ENCODE results near the gene NT5DC2.

DNA sequence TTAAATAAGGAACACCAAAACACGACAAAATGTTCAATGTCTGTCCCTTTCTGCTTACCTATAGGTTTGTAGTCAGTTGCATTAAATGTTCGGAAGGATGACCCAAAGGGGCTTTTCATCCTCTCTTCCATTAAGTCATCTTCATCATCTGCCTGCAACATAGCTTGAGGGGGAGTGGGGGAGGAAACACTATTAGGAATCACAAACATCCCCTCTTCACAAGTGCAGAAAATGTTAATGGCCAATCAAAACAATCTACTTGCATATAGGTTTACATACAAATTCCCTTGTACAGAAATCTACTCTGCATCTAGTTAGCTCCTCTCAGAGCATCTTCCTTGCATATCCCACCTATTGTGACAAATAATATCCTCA, 22.1 kb downstream of the RBM15B start:
- PRO-cap: no peak

DNA sequence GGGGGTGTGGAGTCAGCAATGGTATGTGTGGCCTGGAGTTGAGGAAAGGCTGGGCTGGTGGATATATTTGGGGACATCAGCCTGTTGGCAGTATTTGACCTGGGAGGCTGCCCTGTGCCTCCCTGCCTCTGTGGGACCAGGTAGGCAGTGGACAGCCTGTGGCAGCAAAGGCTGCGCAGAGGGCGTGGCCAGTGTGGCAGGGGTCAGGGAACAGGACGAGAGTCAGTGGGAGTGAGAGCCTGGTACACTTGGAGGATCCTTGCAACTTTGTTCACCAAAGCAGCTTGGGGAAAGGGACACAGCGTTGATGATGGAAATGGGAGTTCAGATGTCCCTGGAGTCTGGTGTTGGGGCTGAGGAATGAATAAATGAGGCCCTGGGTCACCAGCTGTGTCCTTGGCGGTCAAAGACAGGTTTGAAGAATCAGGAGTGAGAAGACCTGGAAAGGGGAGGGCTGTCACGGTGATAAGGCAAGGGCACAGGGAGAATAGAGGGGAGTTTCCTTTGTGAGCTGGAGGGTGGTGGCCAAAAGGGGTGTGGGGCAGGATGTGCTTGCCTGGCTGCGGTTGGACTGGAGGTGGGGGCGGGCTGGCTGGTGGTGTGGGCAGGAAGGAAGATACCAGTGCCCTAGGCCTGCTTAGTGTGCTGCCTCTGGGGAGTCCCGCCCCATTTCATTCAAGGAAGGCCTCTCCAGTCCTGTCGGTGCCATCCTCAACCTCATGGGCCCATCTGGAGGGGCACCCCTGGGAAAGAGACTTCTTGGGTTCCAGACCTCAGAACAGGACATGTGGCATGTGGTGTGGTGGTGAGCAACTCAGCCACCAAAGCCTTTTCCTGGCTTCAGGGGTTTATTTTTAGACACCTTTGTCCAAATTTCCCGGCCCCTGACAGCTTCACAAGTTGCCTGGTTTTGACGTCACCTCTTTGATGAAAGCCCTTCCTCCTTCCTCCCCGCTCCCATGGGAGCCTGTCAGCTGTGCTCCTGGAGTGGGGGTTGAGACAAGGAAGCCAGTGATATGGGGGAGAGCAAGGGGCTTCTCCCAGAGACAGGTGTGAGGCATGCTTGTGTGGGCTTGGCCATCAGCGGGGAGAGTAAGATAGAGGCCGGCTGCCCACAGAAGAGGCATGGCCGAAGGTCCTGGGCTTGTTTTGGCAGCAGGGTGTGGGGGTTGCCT, 15.4 kb downstream of the TEX264 start:
- PRO-cap: unidirectional peak, plus-strand start at position 678 of the sequence

DNA sequence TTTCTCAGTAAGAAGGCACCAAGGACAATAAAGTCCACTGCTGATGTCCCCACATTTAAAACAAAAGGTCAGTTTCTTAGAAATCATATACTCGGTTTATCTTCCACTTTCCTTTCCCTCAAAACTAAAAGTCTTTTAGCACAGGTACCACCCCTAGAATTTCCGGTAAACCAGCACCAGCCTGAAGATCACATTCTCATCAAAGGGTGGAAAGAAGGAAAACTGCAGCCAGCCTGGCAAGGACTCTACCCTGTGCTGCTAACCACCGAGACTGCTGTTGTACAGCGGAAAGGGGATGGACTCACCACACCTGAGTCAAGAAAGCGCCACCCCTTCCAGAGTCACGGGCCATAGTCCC, 3.2 kb downstream of the IQCF1 start:
- PRO-cap: no peak

DNA sequence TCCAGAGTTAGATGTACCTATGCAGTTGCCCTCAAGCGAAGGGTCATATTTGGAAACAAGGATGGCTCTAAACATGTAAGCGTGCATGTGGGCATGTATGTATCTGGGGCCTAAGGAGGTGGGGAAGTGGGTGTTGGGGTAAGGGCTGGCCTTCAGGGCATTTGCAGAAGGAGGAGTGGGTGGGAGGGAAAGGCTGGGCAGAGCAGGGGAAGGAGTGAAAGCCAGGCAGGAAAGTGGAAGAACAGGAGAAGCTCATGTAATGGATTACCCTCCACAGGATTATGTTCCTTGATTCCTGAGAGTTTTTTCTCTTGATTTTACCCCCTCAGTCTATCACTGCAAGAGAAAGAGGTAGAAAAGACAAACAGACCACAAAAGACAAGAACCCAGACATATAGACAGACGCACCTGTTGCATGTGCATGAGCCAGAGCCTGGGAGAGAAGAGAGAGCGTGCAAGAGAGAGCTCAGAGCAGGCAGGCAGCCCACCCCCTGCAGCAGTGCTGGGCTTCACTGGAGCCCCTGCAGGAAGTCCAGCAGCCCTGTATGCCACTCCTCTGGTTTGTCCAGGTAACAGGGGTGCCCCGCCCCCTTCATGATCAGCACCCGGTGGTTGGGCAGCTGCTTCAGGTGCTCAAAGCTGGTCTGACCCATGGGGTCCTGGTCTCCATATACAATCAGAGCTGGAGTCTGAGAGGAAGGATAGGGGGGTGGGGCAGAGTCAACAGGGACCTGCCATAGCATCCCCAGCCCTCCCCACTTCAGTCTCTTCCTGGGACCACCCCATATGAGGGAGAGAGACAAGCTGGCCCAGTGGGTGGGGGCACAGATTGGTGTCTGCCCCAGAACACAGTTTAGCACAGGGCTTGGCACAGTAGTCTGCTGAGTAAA, 1.9 kb upstream of the PCBP4 start:
- PRO-cap: no peak

DNA sequence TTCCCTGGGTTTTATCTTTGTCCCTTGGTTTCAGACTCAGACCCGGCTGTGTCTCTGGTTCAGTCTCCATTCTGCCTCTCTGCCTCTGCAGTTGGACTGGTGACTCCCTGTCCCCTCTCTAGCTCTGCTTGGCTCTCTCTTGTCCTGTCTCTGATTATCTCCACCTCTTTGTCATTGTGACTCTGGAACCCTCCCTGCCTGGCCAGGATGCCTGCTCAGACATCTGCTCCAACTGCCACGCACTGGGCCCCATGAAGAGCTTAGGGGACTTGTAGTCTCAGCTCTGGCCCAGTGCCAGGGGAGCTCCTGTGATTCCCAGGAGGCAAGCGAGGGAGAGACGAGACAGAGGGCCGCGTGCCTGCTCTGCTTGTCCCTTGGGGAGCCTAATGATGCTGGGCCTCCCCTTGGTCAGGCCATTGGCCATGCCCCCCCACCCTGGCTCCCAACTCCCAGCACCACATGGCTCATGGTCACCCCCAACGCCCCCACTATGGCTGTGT, 26.2 kb upstream of the RPL29 start:
- PRO-cap: no peak

- PRO-cap: no peak
Measured at GRCh38 chr3:52088355-52089102, 32.2 kb upstream of the DUSP7 start.

DNA sequence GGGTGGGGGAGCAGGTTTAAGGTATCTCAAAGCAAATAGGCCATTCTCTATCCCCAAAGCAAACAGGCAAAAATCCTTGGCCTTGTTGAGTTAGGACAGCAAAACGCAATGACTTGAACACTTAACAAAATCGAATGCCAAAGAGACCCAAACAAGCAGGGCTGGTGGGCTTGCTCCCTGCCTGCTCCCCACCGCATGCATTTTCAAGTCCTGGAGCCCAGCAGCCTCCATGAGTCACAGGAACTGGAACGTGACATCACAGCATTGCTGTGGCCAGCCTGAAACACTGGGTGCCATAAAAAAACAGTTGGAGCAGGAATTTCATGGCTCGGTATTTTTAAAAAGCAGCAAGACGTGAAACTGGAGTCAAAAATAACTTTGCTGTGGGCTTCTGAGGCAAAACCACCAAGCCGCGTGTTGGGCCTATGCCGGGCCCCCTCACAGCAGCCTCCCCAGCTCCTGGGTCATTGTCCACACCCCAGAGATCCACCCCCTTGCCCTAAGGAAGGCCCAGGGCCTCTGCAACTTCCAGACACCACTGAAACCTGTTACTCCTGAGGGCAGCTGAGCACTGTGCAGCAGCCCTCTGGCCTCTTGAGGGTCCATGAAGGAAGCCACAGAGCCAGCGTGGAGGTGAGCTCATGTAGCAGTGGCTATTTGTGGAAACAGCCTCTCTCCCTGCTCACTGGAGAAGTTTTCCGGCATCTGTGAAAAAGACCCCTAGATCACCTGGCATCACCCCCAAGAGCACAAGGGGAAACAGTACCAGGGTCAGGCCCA, 33.8 kb upstream of the DUSP7 start:
- PRO-cap: no peak

- PRO-cap: no peak
Measured at GRCh38 chr3:52198929-52199792, 1.2 kb downstream of the ALAS1 start.

DNA sequence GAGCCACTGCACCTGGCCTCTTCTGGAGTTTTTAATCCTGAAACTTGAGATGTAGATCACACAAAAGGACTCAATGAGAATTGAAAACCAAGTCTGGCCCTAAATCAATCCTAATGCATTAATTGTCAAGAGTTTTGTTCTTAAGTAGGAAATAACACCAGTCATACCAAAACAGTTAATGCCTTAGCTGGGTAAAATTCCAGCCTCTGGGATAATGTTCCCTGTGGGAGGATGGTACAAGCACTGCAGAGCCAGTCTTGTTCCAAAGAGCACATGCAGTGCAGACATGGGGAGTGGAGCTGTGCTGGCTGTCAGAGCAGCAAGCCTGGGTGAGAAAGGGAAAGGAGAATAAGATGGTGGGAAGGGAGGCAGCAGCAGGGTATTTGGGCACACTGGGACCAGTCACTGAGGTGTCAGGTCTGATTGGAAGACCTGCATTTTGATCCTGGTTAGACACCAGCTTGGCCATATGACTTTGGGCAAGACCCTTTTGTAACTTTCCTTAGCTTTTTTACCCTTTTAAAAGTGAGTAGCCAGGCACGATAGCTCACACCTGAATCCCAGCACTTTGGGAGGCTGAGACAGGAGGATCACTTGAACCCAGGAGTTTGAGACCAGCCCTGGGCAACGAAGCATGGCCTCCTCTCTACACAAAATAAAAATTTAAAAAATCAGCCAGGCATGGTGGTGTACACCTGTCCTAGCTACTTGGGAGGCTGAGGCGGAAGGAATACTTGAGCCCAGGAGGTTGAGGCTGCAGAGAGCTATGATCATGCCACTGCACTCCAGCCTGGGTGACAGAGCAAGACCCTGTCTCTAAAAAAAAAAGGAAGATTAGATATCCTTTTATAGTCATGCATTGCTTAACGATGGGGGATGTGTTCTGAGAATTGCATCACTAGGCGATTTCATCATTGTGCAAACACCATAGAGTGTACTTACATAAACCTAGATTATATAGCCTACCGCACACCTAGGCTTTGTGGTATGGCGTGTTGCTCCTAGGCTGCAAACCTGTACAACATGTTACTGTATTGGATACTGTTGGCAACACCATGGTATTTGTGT, 12.3 kb downstream of the ALAS1 start:
- PRO-cap: no peak

DNA sequence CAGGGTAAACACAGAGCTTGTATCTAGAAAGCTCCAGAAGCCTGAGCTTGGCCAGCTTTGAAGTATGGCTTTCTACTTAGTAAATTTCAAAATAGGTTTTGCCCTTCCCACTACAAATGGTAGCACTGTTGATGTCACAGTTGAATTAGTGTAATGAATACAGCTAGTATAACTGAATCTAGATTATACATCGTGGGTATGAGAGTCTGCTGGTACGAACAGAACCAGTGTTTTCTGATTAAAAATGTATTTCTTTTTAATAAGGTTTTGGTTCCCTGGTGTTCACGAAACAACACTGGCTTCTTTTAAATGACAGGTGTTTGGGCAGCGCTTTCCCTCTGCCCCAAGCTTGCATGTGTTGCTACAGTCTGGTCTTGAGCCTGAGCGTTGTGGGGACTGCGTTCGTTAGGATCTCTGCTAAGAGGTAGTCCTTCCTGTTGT, 13.6 kb downstream of the TLR9 start:
- PRO-cap: no peak

DNA sequence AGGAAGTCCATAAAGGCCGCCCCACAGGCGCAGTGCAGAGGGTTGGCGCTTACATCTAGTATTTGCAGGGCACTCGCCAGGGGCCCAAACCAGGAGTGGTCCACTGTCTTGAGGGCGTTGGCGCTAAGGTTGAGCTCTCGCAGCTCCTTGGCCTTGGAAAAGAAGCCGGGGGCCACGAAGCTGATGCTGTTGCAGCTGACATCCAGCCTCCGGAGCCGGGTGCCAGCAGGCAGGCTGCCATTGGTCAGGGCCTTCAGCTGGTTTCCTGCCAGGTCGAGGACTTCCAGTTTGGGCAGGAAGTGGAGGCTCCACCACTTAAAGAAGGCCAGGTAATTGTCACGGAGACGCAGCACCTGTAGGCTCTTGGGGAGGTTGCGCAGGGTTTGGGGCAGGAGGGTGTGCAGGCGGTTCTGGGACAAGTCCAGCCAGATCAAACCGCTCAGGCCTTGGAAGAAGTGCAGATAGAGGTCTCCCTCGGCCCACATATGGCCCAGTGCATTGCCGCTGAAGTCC, 3.4 kb downstream of the TLR9 start:
- PRO-cap: no peak

GRCh38 chr3:52276956-52278024, 1.2 kb downstream of the WDR82 start:
- PRO-cap: bidirectional peak, plus-strand start at chr3:52277820, minus-strand start at chr3:52277701

- PRO-cap: no peak
Measured at GRCh38 chr3:52387997-52388752, 21.6 kb downstream of the BAP1 start.

- PRO-cap: no peak
Measured at GRCh38 chr3:52433330-52434474, 11.2 kb downstream of the SEMA3G start.

DNA sequence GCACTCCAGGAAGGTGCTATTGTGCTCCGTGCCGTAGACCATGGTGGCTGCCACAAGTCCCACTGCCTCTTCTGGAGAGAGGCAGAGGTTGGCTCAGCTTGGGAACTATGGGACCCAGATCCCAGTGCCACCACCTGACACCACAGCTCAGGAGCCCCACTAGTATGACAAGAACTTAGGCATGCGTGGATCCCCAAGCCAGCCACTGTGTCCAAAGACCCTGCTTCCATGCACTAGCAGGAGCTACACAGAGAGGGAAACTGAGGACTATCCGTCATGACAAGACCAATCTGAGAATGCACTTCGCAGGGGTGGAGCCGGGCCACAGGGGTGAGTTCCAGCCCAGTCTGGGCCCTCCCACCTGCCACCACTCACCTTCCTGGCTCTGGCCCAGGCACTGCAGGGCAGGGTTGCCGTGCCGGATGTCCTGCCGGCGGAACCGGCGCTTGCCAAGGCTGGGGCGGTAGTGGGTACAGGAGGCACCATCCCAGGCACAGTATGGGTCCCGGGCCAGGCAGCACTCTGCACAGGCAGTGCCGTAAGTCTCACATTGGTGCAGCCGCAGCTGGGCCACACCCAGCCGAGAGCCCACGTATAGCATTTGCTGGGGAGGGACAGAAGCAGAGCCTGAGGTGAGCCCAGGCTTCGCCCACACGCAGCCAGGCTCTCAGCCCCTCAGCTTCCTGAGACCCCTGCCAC, 7.2 kb downstream of the SEMA3G start:
- PRO-cap: no peak

DNA sequence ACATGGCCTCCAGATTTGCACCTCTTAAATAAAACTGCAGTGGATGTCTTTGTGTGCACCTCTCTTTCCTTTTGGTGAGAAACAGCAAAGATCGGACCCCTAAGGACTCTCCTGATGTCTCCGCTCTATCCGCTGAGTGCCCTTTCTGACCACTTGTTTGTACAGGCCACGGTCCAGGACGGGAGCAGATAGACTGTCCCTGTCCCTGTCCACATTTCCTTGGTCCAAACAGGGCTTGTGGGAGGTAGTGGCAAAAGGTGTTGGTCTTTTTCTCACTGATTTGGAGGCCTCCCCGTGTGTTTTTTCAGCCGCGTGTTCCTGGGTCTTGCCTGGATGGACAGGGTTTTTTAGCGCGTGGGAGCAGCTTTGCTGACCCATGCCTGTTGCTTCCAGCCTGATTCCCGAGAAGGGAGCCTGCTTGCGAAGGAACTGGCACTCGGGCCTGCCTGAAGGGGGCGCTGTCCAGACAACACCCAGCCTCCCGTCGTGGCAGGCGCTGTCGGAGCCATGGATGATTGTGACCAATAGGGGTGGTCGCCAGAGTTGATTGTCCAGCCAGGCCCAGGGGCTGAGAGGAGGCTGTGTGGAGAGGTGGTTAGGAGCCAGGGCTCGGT, 13.2 kb upstream of the STAB1 start:
- PRO-cap: no peak

- PRO-cap: no peak
Measured at GRCh38 chr3:52530729-52531467, 2.8 kb downstream of the NT5DC2 start.

GRCh38 chr3:52533055-52533928, at the start of gene NT5DC2:
NT5DC2 (minus strand) TSS chr3:52533857.
- PRO-cap: bidirectional peak, plus-strand start at chr3:52533239, minus-strand start at chr3:52533137; bidirectional peak, plus-strand start at chr3:52533979, minus-strand start at chr3:52533810

- PRO-cap: no peak
Measured at GRCh38 chr3:52609180-52610117, 73.0 kb downstream of the UQCC5 start.

GRCh38 chr3:52687399-52688465, 1.9 kb downstream of the GNL3 start:
- PRO-cap: no peak

All from left lung (tissue), 1 donor.